Tibial nerve (tissue), 3 donors: ENCODE measurements around a stretch of chr20.

GRCh38 chr20:58310377-58311119 is 1.0 kb downstream of the RAB22A start:
- PRO-cap = no peak
- RAMPAGE, long total RNA, 3 experiments = no peak in any of the 3 experiments

DNA sequence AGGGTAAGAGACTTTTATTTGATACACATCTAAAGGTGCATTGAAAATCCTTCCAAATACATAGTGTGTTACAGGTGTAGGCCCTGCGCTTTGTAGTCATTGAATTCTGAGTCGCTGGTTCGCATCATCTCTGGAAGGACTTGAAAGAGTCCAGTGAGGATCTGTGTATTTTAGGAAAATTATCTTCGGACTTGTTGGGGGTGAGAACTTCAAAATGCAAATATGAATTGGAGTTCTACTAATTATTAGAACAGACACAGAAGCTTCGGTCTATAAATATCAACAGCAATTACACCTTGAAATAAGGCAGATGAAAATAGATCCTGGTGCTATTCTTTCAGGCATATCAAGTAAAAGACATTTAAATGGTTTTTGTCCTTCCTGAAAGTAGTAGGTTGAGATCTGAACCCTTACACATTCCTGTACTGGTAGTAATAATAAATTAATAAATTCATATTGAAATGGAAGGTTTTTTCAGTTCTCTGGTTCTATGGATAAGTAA is 1.7 kb downstream of the RAB22A start:
- PRO-cap = no peak
- RAMPAGE, long total RNA, 3 experiments = no peak in any of the 3 experiments

- PRO-cap = no peak
- RAMPAGE, long total RNA, 3 experiments = no peak in any of the 3 experiments
These were observed 29.2 kb upstream of the VAPB start for GRCh38 chr20:58359390-58360628.

- PRO-cap = no peak
- RAMPAGE, long total RNA, 3 experiments = no peak in any of the 3 experiments
These were observed 1.8 kb downstream of the STX16 start for GRCh38 chr20:58652924-58653235.

GRCh38 chr20:58698559-58699523 is 6.2 kb downstream of the NPEPL1 start:
- PRO-cap = no peak
- RAMPAGE, long total RNA, 3 experiments = no peak in any of the 3 experiments

DNA sequence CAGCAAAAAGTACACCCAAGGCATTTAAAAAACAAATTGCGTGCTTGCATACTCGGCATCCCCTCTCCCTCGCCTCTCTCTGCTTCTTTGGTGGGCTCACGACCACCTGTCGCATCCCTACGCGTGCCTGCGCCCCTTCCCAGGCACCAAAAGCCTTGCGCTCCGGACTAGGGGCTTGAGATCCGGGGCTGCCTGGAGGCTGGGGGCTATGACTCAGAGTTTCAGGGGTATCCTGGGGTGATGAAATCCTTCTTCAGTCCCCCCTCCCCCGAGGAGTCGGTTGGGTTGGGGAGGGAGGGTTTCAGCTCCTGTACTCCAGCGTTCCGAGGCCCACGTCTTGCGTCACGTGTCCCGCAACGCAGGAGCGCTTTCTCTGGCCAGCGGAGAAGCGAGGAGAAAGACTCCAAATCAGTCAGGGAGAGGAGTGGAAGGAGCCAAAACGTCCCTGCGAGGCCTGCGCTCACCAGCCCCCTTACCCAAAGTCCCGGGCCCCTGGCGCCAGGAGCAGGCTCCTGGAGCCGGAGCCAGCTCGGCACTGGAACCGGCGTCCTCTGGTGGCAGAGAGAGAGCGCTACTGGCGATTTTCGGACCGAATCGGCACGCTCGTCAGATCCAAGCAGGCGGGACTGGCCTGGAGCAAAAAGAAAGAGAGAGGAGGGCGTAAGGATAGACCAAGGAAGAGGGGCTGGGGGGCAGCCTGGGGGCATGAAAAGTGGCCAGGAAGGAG is 38.7 kb upstream of the GNAS start:
- PRO-cap = no peak
- RAMPAGE, long total RNA, 3 experiments = no peak in any of the 3 experiments

DNA sequence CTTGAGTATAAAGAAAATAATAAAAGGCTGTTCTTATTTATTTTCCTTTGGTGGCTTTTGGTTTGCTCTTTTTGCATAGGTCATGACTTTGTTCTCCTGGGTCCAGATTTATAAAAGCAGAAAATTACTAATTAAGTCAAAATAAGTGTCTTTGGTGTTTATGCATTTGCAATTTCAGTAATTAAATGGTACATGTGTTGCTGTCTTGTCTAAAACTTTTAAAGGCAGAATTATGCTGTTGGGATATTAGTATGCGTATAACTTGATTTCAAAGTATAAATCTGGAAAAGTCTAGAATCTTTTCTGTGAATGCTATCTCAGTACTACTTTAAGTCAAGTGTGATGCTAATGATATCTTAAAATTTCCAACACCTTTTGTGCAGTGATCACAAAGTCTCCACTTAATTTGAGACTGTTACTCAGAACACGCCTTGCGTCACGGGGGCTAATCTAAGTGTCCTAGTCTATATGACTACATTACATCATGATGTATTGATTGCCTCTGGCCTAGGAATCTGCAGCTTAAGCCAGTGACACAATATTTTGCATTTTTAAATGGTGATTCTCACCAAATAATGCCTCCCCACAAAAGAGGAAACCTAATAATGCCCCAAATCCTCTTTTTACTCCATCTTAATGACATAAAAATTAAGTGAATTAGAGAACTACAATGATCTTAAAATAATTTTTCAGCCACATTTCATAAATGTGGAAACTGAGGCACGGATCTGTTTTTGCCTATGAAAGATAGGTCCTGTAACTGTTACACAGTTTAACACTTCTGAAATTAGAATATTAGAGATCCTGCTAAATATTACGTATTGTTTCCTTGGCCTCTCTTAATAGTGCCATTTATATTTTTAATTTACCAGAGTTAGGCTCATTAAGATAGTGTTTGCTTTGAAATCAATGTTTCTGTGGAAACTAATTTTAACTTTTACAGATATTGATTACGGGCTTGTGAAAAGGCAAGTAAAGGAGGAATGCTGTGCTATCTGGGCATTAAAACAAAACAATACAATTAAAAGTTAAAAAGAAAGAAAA is 2.6 kb downstream of the GNAS start:
- PRO-cap = no peak
- RAMPAGE, long total RNA, 3 experiments = no peak in any of the 3 experiments

GRCh38 chr20:58902567-58902849 is 11.3 kb downstream of the GNAS start:
- PRO-cap = no peak
- RAMPAGE, long total RNA, 3 experiments = no peak in any of the 3 experiments

- PRO-cap = no peak
- RAMPAGE, long total RNA, 3 experiments = no peak in any of the 3 experiments
These were observed 18.0 kb downstream of the GNAS start for GRCh38 chr20:58909009-58909898.

- PRO-cap = no peak
- RAMPAGE, long total RNA, 3 experiments = no peak in any of the 3 experiments
These were observed 36.4 kb upstream of the NELFCD start for GRCh38 chr20:58944720-58945066.

DNA sequence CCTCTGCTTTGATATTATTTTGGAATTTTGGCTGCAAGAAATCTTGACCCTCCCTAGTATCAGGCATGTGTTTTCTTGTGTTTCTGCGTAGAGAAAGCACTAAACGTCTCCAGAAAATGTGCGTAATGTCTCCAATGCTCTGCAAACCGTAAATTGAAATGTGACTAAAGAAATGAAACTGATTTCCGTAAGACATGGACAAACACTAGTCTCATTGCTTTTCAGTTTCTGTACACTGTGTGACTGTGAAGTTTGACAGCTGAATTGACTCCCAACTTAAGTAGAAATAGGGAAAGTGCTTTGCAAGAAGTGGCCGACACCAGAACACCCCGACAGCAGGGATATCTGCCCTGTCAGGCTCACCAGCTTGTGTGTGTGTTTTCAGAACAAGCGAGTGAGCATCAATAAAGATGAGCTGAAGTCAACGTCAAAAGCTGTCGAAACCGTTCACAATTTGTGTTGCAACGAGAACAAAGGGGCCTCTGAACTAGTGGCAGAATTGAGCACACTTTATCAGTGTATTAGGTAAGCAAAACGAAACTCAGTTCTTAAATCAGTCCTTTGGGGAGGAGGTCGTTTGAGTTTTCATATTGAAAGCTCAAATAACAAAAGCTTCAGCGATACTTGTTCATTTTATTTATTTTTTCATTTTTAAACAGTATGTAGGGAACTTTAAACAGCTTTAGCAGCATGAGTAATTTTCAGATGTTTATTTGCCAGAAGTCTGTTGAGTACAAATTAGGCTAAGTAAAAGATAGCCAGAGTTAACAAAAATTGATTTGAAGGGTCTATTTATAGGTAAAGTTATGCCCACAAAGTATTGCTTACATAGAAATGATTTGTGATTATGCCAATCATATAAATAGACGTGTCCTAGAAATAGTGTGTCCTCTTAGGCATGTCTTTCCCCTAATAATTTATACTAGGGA is 10.7 kb downstream of the NELFCD start:
- PRO-cap = no peak
- RAMPAGE, long total RNA, 3 experiments = no peak in any of the 3 experiments

- PRO-cap = no peak
- RAMPAGE, long total RNA, 3 experiments = no peak in any of the 3 experiments
These were observed 11.4 kb downstream of the NELFCD start for GRCh38 chr20:58992440-58992961.

GRCh38 chr20:59041693-59042526 is 676 bp downstream of the PRELID3B start:
- PRO-cap = no peak
- RAMPAGE, long total RNA, 3 experiments = no peak in any of the 3 experiments

DNA sequence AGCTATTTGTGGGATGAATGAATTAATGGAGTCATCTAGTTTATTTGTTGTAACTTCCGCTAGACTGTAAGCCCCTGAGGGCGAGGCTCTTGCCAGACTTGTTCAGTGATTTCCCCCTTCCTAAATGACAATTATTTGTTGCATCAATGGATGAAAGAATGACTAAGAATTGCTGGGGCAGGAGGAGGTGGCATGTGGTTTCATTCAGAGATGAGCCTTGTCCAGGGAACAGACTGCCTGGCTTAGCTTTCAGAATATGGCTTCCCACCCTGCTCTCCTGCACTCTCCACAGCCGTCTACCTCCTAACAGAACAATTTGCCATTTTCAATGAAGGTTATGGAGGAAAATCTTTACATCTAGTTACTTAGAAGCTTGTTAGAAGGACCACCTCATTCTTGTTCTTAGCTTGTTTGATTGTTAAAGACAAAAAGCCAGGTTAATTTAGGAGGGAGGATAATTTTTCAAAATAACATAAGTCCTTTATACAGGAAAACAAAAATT is 1.2 kb upstream of the PRELID3B start:
- PRO-cap = no peak
- RAMPAGE, long total RNA, 3 experiments = no peak in any of the 3 experiments

GRCh38 chr20:59120360-59120916 is 43.2 kb upstream of the ZNF831 start:
- PRO-cap = no peak
- RAMPAGE, long total RNA, 3 experiments = no peak in any of the 3 experiments

GRCh38 chr20:59122509-59123601 is 40.8 kb upstream of the ZNF831 start:
- PRO-cap = no peak
- RAMPAGE, long total RNA, 3 experiments = no peak in any of the 3 experiments

DNA sequence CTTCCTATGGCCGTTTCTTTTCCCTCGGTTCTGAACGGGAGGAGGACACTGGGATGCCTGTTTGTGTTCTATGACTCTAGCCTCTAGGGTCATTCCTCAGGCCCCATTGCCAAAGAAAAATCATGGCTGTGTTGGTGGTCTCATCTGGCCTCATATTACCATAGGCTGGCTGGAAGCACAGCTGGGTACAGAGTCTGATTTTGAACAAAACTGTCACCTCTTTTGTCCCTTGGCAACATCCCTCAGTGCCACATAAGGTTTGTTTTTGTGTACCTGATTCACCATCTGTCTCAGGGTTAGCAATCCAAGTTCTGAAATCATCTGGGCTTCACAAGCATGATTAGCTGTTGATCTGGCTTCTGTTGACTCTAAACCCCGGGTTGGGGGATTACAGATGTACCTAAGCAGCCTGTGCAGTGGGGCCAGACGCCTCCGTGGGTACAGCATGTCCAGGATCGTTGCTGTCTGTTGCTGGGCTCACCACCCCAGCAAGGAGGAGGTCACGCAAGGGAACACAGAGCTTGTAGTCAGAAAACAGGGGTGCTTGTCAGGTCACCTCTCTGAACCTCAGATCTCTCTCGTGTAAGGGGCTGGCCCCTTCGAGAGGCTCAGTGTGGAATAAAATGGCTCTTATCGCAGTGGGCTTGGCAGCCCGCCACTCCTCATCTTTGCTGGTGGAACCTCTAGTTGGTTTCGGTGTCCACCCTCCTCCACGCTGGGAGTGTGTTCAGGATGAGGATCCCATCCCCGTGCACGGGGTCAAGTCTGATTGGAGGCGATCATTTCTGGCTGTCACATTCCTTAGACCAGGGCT is 39.3 kb upstream of the ZNF831 start:
- PRO-cap = no peak
- RAMPAGE, long total RNA, 3 experiments = no peak in any of the 3 experiments

- PRO-cap = no peak
- RAMPAGE, long total RNA, 3 experiments = no peak in any of the 3 experiments
These were observed 1.9 kb downstream of the ZNF831 start for GRCh38 chr20:59165483-59165972.

- PRO-cap = no peak
- RAMPAGE, long total RNA, 3 experiments = no peak in any of the 3 experiments
These were observed 7.2 kb upstream of the EDN3 start for GRCh38 chr20:59293075-59293791.

DNA sequence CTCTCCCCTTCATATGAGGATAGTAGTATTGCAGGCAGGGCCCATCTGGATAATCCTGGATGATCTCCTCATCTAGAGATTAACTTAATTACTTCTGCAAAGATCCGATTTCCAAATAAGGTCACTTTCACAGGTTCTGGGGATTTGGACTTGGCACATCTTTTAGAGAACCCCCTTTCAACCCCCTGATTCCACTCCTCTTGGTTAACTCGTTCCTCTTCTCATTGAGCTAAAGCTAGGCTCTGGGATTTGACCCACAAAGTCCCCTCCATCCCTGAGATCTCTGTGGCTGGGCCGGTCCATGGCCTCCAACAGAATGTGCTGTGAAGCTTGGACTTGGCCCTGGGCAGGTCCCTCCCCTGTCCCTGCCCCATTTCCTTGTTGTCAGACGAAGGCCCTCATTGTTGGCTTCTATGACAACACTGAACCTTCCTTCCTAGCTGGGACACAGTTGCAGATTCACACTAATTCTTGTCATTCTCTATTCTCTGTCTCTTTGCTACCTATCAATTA is 156.2 kb downstream of the SYCP2 start:
- PRO-cap = no peak
- RAMPAGE, long total RNA, 3 experiments = no peak in any of the 3 experiments